ENCODE measurements around a stretch of chr6.

GRCh38 chr6:143629601-143630000, 48.2 kb upstream of the PHACTR2 start:
- PRO-cap = no peak

DNA sequence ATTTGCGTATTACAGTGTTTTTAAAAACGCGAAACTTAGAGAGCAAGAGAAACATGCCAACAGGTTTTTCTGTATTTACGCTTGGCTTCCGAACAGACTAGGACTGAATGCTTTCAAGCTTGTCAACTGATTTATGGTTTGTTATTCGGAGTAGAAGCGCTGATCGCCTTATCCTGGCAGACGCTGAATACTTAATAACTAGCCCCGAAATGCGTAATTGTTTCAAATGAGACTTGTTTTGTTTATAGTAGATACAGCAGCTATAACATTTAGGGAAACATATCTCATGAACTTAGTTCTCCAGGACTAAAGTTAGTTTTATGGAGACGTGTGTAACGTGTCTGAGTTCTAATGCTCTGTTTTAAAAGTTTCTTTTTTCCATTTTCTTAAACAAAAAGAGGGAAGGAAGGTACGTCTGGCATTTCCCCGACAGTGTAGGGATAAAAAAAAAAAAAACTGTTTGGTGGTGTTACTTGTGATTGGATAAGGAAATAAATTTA, 785 bp downstream of the PHACTR2 start:
- PRO-cap = no peak

GRCh38 chr6:143883101-143883545, 18.8 kb downstream of the ZC2HC1B start:
- PRO-cap = no peak

- PRO-cap = no peak
Observed at GRCh38 chr6:143901716-143902166, 37.5 kb downstream of the ZC2HC1B start.

- PRO-cap = no peak
Observed at GRCh38 chr6:143972763-143973672, 35.0 kb downstream of the PLAGL1 start.

- PRO-cap = no peak
Observed at GRCh38 chr6:144063068-144063619, 32.2 kb downstream of the SF3B5 start.

DNA sequence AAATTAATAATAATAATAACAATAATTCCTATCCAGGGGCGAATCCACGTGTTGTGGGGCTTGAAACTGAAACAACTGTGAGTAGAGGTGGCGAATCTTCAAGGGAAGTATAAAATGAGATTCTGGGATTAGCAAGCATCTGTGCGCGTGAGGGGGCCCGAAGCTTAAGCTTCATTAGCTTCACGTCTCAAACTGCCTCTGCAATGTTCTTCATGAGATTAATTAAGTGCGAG, 30.6 kb downstream of the SF3B5 start:
- PRO-cap = no peak

GRCh38 chr6:144152783-144153962, 2.9 kb downstream of the STX11 start:
- PRO-cap = no peak

DNA sequence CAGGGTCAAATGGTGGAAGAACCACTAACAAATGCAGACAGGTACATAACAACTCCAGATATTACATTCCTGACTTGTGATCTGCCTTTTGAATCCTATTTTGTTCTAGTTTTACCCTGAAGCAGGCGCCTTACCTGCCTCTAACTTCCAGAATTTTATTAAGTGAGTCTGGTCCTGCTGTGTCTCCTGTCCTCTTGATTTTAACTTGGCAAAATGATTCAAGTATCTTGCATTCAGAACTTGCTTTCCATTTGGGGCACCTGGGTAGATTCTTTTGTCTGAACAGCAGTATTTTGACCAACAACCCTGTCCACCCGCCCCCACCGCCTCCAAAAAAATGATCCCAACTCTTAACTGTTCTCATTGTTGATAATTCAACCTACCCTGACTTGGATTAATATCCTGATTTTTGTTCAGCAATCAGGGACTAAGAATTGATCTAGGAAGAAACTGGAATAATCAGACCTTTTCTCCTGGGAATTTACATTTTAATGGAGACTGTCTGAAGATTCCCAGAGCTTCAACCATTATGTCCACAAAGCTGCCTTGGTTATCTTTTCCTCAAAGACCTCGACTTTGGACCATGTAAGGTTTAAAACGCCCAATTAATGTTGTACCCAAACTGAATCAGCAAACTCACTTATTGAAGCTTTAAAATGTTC, 4.4 kb downstream of the STX11 start:
- PRO-cap = no peak

DNA sequence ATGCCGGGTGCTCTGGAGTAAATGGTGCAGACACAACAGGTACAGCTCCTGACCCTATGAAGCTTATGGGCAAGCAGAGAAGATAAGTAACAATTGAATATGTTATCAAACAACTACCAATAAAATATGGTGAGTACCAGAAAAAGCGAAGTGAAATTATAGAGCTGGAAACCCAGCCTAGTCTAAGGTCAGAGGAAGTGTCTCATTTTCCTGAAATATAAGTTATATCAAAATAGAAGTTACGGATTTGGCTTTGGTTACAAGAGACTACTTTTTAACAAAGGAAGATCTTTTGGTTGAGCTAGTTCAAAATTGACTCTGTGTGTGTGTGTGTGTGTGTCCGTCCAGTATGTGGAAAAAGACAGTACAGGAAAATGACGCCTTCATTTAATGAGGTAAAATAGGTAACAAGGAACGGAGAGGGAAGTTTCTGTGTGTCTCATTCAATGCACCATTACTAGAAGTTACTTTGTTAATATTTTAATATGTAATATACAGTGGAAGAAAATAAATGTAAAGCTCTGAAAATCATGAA, 8.9 kb downstream of the STX11 start:
- PRO-cap = no peak

DNA sequence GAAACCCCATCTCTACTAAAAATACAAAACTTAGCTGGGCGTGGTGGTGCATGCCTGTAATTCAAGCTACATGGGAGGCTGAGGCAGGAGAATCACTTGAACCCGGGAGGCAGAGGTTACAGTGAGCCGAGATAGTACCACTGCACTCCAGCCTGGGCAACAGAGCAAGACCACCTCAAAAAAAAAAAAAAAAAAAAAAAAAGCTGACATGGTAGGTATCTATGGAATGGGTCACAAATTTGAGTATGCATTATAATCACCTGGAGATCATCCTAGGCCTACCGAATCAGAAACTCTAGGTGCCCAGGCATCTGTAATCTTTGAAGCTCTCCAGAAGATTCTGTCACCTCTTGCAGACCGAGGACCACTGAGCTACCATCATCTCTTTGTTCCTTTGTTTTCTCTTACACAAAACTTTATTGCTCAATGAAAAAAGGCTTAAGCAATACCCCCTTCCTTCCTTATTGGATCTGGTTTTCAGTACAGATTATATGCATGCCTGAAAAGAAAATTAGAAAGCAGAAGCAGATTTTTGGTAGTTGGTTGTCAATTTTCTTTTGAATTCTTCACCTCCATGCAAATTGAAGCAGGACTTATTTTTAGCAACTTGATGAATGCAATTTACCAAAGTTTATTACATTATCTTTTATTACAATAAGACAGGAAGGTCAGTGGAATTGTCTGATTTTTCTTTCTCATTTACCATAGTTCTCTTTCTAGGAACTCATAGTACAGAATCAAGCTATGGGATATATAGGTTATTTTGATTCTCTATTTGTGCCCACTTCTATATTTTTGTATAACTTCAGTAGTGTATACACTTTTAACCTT, 31.3 kb downstream of the STX11 start:
- PRO-cap = no peak

DNA sequence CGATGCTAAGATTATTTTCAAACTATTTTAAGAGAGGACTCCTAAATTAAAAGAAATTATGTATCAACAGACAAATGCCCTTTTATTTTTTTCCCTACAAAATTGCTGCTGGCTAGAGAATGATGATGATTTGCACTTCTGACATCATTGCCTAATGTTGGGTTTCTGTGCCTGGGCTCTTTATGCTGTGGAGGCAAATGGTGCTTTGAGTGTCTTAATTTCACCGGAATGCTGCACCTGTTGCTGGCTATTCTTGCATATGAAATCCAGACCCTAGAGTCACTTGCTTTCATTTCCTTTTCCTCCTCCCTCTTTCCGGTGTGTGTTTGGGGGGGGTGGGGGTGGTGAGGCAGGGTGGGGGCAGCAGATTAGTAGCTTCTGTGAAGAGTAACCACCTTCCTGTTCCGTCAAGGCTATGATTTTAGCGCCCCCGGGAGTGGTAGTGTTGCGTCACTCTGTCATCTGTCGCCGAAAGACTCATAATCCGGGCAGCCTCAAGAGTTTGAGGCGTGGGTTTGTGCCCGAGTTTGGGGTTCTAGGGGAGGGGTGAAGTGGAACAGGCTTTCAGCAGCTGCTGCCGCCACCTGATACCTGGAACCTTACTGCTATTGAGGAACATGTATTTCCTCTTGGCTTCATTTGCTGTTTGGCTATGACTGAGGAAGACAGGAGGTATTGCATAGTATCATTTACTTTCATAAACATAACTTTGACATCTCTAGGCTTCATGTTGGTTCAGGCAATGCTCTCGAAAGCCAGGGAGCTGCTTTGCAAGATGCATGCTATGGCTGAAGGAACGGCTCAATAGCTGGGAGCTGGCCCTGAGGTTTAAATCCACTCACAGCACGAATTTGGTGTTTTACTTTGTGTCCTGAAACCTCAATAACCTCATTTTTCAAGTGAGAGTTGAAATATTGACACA, 49.1 kb downstream of the UTRN start:
- PRO-cap = no peak

DNA sequence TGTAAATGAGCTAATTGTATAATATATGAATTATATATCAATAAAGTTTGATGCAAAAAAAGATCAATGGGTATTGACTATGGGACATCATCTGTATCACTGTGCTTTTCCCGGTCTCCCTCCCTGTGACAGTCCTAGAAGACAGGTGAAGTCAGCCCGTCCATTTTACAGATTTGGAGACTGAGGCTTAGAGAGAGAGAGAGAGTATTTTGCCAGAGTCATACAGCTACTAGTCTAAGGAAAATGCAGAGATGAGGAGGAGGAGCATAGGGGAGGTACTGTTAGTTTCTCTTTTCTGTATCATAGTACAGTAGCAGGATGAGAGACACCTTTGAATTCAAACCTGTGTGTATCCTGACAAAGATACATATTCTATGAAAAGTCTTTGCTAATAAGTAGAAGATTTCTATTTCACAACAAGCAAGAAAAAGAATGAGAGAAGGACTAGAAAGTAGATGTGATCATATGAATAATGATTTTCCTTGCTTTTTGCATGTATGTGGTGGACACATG, 57.7 kb downstream of the UTRN start:
- PRO-cap = no peak

- PRO-cap = no peak
Observed at GRCh38 chr6:144361844-144362611, 76.9 kb downstream of the UTRN start.

- PRO-cap = no peak
Observed at GRCh38 chr6:144415080-144415486, 129.9 kb downstream of the UTRN start.

- PRO-cap = no peak
Observed at GRCh38 chr6:145670184-145670832, 65.0 kb downstream of the EPM2A start.

GRCh38 chr6:146545643-146545988, 2.0 kb downstream of the RAB32 start:
- PRO-cap = unidirectional peak, minus-strand start at chr6:146545765

DNA sequence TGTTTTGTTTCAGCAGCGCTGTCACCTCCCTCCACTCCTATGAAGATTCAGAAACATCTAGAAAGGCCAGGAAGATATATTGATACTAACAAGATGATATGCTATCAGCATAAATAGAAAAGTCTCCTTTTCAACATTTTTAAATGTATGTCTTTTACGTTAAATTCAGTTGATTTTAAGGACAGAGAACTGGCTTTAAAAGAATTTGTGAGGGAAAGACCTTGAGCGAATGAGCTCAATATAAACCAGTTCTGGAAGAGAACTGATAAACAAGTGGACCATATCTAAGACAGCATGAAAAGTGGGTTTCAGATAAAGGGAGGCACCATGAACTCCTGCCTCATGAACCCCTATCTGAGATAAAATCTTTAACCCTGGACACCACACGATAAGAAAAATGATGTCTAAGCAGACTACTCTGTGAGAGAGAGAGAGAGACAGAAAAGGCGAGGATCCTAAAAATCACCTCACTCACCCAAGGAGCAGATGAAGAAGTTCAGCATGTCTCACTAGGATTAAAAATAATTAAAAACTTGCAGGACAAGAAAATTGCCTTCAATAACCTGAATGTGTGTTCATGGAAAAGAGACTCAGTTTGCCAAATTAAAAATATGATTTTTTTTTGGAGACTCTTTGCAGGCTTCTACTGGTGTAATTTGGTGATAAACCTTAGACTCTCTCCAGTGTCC, 299.3 kb downstream of the ADGB start:
- PRO-cap = no peak

GRCh38 chr6:146985033-146985602, 219.1 kb upstream of the STXBP5 start:
- PRO-cap = no peak

DNA sequence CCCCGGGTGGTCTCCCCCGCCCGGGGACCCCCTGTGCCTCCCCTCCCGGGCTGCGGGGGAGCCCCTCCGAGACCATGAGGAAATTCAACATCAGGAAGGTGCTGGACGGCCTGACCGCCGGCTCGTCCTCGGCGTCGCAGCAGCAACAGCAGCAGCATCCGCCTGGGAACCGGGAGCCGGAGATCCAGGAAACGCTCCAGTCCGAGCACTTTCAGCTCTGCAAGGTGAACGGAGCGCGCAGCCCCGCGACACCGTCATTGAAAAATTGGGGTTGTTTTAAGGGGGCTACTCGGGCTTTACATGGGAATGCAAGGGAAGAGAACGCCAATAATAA, 209 bp downstream of the STXBP5 start:
- PRO-cap = no peak

All from ureter (tissue), 1 donor.